Mesenchymal stem cell of adipose (primary cell): Measurements from ENCODE around the genes DENND6B and SBF1.

GRCh38 chr22:50326605-50327917 is at the start of gene DENND6B:
Gene DENND6B, minus strand, starts transcription at chr22:50327012.
- CAGE, long polyA plus RNA: no peak

DNA sequence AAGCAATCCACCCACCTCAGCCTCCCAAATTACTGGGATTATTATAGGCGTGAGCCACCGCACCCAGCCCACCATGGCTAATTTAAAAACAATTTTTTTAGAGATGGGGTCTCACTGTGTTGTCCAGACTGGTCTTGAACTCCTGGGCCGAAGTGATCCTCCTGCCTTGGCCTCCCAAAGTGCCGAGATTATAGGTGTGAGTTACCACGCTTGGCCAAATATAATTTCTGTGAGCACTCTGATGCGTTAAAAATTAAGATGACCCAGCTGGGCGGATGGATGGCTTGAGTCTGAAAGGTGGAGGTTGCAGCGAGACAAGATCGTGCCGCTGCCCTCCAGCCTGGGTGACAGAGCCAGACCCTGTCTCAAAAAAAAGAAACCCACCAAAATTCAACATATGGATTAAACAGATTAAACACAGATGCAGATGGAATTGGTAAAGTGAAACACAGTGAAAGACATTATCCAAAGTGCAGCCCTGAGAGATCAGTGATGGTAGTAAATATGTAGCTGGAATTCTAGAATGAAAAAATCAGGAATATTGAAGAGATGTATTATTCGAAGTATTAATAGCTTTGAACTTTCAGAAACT is 30.9 kb downstream of the PPP6R2 start:
- CAGE, long polyA plus RNA: no peak

- CAGE, long polyA plus RNA: no peak
Observed at GRCh38 chr22:50418637-50419615, 55.9 kb downstream of the SBF1 start.

GRCh38 chr22:50446131-50446480 is 28.7 kb downstream of the SBF1 start:
- CAGE, long polyA plus RNA: no peak

DNA sequence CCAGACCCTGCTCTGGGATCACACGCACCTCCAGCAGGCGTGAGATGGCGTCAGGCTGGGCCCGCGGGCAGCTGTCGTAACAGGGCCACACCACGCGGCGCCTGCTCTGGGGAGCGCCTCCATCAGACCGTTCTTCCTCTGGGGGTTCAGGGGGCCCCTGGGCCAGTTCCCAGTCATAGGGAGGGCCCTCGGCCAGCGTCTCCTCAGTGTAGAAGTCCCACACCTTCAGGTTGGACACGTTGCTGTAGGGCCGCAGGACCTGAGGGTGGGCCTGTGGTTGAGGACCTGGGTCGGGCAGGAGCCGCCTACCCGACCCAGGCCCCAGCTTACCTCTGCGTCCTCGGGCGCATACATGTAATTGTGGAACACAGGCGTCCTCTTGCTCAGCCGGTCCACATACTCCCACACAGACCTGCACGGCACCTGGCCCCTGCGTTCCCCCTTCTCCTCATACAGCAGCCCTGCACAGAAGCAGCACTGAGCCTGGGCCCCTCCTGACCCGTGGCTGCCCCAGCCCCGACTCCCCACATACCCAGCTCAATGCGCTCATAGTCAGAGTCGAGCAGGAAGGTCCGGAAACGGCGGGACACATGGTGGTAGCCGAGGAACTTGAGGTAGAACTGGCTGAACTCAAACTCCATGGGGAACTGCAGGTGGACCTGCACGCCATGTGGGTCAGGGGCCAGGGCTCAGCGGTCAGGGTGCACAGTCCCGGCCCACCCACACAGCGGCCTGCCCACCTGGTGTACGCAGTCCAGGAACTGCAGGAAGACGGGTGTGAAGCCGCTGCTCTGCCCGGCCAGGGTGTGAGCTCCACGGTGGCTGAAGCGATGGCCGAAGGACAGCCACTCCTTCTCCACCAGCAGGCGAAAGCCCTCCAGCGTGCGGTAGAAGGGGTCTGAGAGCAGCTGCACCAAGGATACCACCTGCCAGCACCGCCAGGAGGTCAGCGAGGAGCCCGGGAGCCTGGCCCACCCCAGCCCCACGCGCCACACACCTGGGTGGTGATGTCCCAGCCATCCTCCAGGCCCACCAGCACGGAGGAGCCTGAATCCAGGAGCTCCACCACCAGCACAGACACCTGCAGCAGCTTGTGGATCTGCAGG is 20.0 kb downstream of the SBF1 start:
- CAGE, long polyA plus RNA: no peak

DNA sequence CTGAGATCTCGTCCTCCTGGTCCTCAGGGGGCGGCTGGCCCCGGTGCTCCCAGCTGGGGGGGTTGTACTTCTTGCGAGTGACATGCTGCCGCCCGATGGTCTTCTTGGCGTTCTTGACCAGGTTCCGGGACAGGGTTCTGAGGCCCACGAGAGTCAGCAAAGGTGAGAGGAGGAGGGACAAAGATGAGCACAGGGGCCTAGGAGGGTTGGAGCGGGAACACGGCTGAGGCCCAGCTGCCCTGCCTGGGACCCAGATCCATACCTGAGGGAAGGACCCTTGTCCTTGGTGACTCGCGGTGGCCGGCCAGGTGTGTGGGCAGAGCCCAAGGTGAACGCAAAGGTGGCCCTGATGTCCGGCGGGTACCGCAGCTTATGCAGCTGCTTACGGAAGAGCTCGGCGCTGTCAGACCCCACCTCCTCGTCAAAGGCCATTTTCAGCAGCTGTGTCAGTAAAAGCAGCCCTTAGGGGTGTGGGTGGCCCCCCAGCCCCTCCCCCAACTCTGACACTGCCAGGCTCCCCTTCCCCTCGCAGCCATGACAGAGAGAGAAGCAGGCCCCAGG is 14.5 kb downstream of the SBF1 start:
- CAGE, long polyA plus RNA: no peak

DNA sequence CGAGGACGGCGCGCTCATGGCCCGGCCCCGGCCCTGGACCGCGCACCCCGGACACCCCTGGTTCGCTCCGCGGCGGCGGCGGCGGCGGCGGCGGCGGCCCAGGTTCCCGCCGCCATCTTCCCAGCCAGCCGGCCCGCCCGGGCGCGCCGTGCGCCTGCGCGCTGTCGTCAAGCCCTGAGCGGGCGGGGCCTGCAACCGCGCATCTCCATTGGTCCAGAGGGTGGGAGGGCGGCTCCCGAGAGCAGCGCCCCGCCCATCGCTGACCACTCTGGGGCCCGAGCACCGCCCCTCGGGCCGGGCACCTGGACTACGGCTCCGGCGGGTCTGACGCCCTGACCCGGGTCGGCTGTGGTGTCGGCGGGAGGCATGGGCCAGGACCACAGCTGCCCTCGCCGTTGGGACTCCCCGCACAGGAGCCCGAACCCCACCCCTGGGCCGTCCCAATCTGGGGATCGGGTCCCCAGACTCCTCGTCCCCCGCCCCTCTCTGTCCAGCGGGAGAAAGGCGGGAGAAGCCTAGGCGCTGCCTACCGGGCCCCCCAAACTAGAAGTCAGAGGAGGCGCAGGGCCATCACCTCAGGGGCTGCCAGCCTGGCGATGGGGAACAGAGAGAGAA is at the start of gene SBF1:
Gene SBF1 (minus strand): TSS at position 139 of the 615 bp plus-strand sequence.
- CAGE, long polyA plus RNA: no peak

GRCh38 chr22:50505630-50506422 is 1.7 kb downstream of the LMF2 start:
- CAGE, long polyA plus RNA: no peak

- CAGE, long polyA plus RNA: no peak
Observed at GRCh38 chr22:50523910-50524465, 1.4 kb downstream of the SCO2 start.

DNA sequence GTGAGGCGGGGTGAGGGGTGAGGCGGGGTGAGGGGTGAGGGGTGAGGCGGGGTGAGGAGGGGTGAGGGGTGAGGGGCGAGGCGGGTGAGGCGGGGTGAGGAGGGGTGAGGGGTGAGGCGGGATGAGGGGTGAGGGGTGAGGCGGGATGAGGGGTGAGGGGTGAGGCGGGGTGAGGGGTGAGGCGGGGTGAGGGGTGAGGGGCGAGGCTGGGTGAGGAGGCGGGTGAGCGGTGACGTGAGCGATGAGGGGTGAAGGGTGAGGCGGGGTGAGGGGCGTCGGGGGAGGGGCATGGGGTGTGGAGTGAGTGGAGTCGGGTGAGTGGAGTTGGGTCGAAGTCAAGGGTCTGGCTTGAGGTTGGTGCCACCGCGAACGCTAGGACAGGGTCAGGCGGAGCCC is 314 bp downstream of the SYCE3 start:
- CAGE, long polyA plus RNA: no peak

- CAGE, long polyA plus RNA: no peak
Observed at GRCh38 chr22:50700576-50700776, 37.5 kb upstream of the ACR start.

GRCh38 chr22:50705257-50706359 is 32.4 kb upstream of the ACR start:
- CAGE, long polyA plus RNA: no peak

- CAGE, long polyA plus RNA: no peak
Observed at GRCh38 chr22:50709905-50711248, 27.6 kb upstream of the ACR start.